Measurements from ENCODE around the gene TMEM244.

GRCh38 chr6:125899544-125900418 is 56.8 kb upstream of the HINT3 start:
- PRO-cap: no peak

DNA sequence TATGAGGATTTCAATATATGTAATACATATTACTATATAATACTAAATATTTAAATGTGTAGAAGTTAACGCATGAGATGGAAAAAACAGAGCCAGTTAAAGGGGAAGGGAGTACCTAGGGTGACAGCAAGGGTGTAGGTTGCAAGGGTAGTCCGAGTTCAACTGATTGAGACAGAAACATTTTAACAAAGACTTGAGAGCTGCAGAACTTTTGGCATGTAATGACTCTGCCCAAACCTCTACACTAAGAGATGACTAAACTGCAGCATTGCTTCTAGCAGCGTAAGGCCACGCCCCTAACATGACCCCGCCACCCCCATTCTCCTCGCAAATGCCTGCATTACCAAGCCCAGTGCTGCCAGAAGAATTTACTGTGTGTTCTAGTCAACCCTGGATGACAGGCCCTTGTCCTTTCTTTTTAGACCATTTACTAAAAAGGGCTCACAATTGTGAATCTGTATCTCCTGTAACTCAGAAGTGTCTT is 6.3 kb upstream of the HINT3 start:
- PRO-cap: no peak

- PRO-cap: no peak
These were observed 64.1 kb downstream of the TRMT11 start for GRCh38 chr6:126050306-126050926.

DNA sequence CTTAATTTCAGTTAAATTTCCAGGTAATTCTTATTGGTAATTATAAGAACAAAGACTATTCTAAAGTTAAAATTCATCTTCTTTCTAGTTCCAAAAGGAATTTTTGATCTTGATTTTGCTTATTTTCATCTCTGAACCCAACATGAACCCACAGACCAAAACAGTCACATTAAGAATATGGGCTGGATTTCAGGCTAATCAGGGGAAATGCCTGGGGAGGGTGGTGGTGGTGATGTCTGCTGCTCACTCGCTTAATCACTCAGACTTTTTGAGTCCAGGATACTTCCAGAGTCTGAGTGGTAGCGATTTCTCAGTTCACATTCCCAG is 345.5 kb upstream of the RSPO3 start:
- PRO-cap: no peak

DNA sequence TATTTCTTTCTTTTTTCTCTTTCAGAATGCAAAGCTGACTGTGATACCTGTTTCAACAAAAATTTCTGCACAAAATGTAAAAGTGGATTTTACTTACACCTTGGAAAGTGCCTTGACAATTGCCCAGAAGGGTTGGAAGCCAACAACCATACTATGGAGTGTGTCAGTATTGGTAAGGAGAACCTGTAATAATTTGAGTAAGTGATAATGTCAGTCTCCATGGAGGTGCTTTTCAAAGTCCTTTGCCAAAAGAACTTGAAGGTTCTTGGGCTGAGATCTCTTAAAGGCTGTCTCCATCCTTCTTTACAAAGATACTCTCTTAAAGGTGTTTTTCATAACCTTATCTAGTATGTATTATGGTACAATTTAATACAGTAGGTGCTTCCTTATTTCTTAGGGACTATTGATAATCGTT is 31.9 kb downstream of the RSPO3 start:
- PRO-cap: no peak

DNA sequence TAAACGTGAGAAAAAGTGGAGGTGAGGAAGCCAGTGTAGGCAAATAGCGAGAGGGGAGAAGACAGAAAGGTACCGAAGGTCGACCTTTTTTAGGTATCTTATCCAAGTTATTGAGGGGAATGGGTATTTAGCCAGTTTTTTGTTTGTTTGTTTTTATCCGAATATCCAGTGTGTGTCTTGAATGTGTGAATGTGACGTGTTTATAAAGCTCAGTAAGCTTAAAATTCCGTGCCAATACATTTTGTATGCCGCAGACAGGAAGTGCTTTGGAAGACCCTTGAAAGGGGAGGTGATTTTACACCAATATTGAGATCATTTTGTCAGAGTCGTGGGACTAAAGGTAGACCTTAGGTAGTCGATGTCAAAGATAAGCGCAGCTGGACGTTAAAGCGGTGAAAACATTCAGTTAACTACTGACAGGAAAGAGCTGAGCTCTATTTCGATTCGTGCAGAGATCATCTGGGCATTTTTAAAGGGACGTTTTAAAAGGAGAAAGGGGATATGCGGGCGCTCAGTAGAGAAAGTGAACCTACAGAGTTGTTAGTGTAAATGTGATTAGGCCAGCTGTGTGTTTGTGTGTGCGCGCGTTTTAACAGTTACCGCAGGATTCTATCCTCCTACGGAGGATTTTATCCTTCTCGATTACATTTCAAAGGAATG is 446 bp upstream of the ECHDC1 start:
- PRO-cap: no peak

DNA sequence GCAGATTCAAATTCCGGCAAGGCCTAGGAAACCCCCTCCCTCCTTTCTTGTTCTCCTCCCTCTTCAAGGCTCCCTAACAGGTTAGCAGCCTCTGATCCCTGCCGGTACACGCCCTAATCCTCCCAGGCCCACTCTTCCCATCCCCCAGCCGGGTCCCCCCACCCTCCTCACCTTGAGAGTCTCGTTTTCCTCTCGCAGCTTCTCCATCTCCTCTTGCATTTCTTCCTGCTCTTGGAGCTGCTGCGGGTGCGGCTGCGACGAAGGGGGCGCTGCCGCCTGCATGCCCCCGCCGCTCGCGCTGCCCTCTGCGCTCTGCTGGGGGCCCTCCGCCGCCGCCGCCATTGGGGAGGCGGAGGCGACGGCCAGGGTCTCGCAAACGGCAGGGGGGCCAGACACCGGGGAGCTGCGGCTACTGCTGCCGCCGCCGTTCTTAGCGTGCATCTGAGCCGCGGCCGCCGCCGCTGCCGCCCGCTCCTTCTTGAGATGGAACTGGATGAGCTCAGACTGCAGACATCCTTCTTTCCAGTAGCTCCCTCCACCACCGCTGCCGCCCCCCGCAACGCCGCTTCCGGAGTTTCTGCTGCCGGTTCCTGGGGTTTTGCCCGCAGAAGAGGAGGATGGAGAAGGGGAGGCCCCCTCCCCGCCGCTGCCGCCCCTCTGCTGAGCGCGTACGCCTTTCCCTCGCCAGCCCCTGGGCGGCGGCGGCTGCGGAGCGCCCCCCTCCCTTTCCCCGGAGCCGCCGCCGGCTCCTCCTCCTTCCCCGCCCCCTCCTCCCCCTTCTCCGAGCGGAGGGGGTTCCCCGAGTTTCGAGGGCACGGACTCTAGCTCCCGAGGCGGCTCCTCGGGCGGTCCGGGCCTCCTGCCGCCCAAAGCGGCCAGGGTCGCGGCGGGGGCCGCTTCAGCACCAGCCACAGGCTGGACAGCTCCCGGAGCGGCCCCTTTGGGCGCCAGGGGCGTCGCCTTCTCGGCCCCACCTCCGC is 56.4 kb upstream of the KIAA0408 start:
- PRO-cap: no peak

DNA sequence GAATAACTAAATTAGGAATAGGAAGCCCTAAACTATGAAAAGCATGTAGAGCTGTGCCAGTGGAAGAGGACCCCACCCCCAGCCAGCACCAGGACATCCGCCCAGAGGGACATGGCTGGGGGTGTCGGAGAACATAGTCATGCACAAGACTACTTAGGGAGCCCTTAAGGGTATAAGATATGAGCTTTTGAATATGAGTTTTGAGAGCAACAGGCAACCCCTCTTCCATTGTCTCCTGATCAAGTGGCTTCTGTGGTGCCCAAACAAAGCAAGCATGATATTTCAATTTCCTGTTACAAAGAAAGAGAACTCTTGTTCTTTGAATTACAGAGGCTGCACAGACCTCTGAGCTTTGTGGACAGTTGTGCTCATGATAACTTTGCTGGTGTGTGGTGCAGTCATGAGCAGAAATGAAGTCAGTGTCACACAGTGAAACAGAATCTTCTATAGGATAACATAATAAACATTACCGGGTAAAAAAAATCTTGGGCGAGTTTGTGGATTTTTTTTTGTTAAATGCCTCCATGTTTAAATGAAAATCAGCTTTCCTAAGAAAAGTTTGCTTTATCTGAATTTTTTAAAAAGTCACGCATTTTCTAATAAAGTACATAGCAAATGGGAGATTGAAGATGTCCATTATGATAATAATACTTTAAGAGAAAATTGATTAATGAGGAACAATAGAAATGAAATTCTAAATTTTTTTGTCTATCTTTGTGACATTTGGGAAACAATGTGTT is 66.9 kb upstream of the THEMIS start:
- PRO-cap: no peak

- PRO-cap: no peak
These were observed 174.5 kb upstream of the THEMIS start for GRCh38 chr6:128075182-128075957.

DNA sequence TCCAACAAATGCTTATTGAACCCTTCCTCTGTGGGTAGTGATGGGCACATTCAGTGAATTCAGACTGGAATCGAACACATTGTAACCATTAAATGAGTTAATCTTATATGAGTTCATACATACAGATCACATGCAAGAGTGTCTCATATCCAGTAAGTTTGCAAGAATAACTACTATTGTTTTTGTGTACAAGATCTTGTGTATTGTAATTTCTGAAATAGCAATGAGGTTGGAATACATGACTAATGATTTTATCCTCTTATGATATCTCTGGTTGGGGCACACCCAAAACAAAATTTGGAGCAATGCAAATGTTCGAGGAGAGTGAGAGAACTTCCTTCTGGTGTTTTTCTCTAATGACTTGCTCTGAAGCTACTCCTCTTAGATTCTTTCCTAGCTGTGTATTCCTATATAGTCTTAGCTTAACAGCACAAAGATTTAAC is 252.4 kb downstream of the LAMA2 start:
- PRO-cap: no peak

GRCh38 chr6:129645214-129646198 is 64.5 kb downstream of the ARHGAP18 start:
- PRO-cap: no peak

GRCh38 chr6:129683745-129684559 is 26.0 kb downstream of the ARHGAP18 start:
- PRO-cap: no peak

DNA sequence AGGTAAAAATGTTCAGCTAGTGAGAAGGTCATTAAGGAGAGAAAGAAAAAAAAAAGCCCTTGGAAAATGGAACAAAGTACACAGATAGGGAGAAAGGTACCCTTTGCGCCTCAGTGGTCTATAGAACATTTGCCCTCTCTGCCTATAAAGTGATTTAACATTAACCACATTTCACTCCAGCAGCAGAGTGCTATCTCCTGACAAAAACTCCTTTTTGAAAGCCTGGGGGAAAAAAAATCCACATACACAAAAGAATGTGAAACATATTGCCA is 798 bp downstream of the ARHGAP18 start:
- PRO-cap: no peak

GRCh38 chr6:129860653-129861624 is at the start of gene TMEM244:
Gene TMEM244, minus strand, starts transcription at chr6:129861315.
- PRO-cap: no peak

DNA sequence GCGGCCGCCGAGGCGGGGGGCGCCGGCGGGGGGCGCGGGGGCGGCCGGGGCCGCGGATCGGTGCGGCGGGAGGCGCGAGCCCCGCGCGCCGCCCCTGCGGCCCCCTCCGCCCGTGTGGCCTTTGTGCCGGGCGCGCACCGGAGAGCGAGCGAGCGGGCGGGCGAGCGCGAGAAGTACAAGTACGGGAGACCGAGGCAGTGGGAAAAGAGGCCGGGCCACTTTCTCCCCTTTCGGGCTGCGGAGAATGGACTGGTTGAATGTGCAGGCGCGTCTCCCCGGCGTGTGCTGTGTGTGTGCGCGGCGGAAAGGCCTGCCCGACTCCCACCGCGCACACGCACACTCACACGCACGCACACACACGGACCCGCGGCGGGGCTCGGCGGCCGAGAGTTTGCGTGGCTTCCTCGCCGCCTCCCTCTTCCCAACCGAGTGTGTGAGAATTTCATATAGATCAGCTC is 933 bp downstream of the L3MBTL3 start:
- PRO-cap: bidirectional peak, plus-strand start at position 178 of the sequence, minus-strand start at position 116 of the sequence

GRCh38 chr6:130513507-130514378 is 147.9 kb downstream of the TMEM200A start:
- PRO-cap: no peak

- PRO-cap: no peak
These were observed 647 bp downstream of the SMLR1 start for GRCh38 chr6:130827902-130828203.

GRCh38 chr6:130864486-130864784 is 37.2 kb downstream of the SMLR1 start:
- PRO-cap: no peak

- PRO-cap: no peak
These were observed 55.2 kb downstream of the SMLR1 start for GRCh38 chr6:130882320-130882863.

DNA sequence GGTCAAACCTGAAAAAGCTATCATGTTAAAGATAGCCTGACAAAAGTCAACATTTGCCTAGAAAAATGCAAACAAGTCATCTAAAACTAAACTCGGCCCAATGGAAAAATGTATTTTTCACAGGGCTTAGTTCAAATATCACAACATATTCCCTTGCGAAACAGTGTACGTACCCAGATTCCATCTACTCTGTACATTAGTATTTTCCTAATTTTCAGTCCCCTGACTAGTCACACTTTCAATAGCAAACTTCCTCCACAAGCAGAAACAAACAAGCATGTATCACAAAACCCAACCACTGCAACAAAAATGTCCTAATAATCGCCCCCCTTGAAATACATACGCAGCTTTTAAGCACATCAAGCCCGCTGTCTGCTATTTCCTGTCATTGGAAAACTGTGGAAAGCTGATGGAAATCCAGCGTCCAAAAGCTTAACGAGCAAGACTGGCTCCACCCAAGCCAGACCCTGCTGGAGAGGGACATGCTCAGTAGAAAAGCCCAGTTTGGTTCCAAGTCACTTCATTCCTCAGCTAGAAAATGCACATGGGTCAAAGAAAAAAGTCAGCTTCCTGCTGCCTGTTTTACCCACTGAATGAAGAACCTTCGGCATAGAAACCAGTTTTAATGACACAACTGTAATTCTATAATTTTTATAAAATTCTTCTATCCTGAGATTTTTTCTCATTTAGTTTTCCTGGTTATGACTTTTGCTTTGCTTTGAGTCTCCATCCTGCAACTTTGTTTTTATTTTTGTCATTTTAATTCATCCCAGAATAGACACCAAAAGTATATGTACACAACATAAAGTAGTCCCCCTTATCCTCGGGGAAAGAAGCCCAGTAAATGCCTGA is 92.9 kb downstream of the EPB41L2 start:
- PRO-cap: no peak

Data from mesothelial cell of epicardium (in vitro differentiated cells).